ENCODE measurements around the genes LRGUK and AKR1B1.

GRCh38 chr7:131034147-131034804, 293.4 kb upstream of the MKLN1 start:
- PRO-cap, result no peak

- PRO-cap, result no peak
Observed at GRCh38 chr7:131042151-131043119, 285.2 kb upstream of the MKLN1 start.

GRCh38 chr7:131188276-131189185, 139.1 kb upstream of the MKLN1 start:
- PRO-cap, result no peak

- PRO-cap, result no peak
Observed at GRCh38 chr7:131203119-131203732, 124.5 kb upstream of the MKLN1 start.

DNA sequence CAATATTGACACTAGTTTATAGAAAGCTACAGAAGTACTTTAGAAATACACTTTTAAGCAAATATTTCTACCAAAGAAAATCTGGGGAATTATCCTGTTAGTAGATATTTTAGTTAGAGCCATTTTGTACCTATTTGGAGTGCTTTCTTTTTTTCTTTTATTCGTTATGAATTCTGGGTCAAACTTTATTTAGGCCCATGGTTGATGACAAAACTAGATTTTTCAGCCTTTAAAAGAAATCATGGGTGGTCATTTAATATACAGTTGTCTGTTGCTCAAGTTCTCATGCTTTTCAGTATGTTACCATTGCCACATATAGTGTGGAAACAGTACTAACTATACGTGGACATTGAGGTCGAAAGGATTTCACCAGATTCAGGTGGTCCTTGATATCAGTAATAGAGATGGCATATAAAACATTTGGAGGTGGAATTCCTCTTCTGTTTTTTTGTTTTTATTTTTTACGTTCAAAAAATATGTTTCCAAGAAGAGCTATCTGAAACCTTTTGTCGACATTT, 89.6 kb downstream of the MKLN1 start:
- PRO-cap, result no peak

- PRO-cap, result no peak
Observed at GRCh38 chr7:131503498-131504625, 52.6 kb downstream of the PODXL start.

DNA sequence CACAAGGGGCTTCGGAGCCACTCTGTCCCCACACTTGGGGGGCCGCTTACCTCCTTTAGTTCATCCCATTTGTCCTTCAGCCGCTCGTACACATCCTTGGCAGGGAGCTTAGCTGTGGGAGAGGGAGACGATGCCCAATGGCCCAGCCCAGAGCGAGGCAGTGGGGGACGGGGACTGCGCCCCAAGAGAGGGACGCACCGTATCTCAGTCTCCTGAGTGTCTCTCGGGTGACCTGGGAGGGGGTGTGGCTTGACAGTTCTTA, 50.3 kb downstream of the PODXL start:
- PRO-cap, result no peak

DNA sequence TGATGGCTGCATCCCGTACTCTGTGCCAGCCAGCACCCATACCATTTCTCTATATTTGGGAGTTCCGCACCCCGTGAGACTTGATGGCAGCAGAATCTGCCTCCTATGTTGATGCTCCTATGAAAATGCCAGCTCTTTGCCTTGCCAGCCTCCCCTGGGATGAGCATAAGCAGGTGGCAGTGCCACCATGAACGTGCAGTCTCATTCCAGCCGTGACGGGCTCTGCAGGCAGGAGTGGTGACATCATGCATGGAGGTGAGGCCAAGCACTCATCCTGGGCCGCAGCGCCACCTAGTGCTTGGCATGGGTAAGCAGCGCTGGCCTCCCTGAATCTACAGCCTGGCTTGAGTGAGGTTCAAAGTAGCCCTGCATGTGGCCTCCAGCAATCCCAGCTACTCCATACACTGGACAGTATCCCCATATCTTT, 43.0 kb downstream of the PODXL start:
- PRO-cap, result no peak

DNA sequence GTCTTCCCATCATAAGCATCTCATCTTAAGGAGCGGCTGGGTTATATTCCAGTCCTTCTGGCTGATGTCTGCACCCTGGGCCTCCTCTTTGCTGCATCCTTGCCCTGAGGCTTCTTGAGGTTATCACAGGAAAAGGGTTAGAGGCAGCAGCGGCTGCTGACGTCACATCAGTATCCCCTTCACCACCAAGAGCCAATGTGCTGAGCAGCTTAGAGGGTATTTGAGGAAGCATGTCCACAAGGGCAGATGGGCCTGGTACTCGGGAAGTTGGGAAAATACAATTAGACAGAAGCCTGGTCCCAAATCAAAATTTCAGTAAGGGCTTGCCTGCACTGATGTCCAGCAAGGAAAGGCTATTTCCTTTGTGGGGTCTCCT, 125.1 kb downstream of the PLXNA4 start:
- PRO-cap, result no peak

DNA sequence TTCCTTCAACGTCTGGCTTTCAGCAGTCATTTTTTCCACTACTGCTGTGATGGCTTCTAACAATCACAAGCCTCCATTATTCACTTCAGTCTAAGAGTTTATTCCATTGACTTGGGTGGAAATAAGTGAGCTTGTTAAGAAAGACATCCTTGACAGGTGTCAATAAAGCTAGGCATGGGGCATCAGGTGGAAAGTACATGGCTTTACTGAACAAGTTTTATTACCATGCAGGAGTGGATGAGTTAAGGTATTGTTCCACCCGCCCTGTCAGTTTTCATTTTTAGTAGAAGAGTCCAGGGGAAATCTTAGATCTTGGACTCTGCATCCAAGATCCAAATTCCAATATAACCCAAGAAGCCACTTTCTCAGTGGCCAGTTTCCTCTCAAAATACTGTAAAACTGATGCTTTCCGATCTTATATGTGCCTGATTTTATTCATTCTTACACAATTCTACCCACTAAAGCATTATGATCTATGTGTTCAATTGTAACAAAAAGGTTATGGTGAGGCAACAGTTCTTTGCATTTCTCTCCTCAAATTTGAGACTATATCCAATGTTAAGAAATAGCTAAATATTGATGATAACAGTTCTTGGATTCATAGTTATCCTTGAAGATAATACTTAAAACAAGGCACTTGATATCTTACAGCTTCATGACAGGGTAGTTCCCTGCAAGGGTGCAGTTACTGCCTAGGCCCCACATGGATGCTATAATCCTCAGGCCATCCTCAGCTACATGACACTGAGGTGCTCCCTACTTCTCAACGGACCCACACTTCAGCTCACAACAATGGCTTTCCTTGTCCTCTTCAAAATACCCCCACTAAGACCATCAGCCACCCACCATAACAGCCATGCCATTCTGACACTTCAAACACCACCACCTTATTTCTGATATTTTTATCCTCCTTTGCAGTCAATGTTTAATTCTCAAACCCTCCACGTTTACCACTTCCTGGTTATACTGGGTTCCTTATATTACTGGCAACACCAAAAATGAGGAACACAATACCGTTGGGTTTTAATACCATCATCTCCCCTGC, 140.9 kb downstream of the CHCHD3 start:
- PRO-cap, result no peak

GRCh38 chr7:133657536-133658113, 404.7 kb downstream of the EXOC4 start:
- PRO-cap, result no peak

GRCh38 chr7:133836274-133836791, 290.8 kb upstream of the LRGUK start:
- PRO-cap, result no peak

GRCh38 chr7:134126755-134127884, at the start of gene LRGUK:
Gene LRGUK (plus strand): TSS chr7:134127340.
- PRO-cap, result no peak

GRCh38 chr7:134458905-134459612, at the start of gene AKR1B1:
Gene AKR1B1 (minus strand): TSS chr7:134459100.
- PRO-cap, result unidirectional peak, minus-strand start at chr7:134459098

DNA sequence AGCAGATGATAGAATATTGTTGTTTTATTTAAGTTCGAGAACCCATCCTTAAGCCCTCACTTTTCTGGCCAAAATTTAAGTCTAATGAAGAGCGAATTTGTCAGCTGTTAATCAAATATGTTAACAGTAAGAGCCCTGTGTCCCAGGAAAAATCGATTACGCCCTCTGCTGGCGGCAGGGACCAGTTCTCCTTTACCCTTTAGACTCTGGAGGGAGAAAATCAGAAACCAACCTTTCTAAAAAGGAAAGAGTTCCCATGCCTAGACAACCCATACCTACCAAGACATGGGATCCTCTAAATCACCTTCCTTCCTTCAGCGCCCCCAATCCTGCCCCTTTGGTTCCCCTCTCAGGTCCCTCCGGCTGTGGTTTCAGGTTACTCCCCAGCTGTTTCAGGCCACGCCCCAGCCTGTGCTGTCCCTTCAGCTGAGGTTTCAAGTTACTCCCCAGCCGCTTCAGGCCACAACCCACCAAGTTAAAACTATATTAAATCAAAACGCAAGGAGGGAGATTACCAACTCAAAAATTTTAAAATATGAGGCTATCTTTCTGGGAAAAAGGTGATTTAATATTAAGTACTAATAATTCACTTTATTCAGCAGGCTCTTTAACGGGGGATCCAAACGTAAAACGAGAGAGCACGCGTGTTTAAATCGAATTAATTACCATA, 1.4 kb upstream of the AKR1B15 start:
- PRO-cap, result unidirectional peak, minus-strand start at position 122 of the sequence; bidirectional peak, plus-strand start at position 442 of the sequence, minus-strand start at position 339 of the sequence

DNA sequence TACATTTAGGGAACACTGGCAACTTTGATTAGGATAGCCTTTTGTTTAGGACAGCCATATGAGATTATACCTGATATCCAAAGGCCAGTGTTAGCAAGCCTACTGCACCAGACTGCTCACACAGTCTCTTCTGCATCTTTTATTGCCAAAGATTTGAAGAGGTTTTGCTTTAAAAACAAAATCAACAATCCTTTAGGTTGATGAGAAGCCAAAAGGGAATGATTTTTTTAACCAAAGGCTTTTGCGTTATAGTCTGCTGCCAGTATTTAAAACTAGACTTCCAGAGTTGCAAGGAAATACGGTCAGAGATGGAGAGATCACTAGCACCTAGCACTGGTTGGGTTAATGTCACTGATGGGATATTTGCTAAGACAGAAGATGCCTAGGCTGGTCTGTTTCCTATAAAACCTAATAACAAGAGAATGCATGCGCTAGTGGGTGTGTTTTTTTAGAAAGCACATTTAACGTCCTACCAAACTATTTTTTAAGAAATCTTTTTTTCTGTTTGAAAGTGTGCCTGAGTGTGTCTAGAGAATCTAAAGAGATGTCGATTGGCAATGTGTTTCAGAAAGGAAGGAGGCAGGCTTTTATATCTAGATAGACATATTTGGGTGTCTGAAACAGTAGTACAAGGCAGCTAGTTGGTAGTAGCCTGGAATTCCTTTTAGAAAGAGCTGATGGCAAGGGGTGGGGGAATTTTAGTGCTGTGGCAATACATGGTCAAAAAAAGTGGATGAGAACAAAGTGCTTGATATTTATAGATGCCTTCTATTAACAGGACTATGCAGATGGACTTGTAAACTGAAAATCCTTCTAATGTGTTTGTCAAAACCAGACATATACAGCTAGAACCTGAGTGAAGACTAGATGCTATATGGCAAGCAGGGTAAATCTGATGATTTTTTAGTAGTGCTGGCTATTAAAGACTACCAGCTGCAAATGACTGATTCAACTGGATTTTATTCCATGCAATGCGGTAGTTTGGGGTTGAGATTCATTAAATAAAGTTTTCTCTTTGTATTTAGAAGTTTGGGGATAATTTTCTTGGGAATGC, 885 bp downstream of the CALD1 start:
- PRO-cap, result no peak

- PRO-cap, result no peak
Observed at GRCh38 chr7:134781046-134781922, 1.9 kb downstream of the CALD1 start.

GRCh38 chr7:134831740-134832230, 52.4 kb downstream of the CALD1 start:
- PRO-cap, result no peak

DNA sequence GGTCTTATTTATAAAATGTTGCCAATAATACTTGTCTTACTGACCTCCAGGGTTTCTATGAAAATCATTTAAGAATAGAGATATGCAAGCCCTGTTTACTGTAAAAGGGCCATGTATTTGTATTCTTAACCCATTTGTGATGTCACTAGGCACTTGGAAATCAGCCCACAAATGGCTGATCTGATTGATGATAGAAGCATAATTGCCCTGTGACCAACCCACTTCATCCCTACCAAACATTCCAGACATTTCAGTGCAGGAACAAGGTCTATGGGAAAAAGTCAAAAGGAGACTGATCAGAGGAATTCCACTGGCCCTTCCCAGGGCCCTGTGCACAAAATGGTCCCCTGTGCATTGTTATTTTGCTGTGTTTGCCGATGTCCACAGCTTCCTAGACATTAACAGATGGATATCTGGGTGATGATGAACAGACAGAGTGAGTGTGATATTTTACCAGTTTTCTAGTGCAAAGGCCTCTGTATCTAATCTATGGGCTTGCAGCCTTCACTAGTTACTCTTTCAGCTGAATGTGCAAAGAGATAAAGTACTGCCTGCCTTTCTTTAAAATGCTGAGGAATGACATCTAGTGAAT, 55.2 kb downstream of the CALD1 start:
- PRO-cap, result no peak

DNA sequence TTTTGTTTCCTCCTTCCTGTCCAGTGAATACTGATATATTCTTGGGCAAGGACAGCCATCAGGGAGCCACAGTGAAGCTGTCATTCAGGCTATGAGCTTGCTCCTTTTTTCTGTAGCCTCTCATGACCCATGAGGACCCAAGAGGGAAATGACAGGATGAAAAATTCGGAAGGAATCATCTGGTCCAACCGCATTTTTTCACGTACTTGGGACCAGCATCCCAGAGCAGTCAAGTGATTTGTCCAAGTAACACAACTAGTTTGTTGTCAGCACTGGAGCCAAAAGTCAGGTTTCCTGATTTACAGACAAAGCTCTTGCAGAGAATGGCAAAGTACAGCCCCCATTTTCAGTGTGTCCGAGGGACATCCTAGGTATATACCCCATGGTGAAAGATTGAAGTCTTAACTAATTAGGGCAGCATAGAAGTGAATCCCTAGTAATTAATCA, 47.1 kb upstream of the AGBL3 start:
- PRO-cap, result no peak